Skin of body (tissue), 2 donors: ENCODE measurements around a stretch of chr7.

DNA sequence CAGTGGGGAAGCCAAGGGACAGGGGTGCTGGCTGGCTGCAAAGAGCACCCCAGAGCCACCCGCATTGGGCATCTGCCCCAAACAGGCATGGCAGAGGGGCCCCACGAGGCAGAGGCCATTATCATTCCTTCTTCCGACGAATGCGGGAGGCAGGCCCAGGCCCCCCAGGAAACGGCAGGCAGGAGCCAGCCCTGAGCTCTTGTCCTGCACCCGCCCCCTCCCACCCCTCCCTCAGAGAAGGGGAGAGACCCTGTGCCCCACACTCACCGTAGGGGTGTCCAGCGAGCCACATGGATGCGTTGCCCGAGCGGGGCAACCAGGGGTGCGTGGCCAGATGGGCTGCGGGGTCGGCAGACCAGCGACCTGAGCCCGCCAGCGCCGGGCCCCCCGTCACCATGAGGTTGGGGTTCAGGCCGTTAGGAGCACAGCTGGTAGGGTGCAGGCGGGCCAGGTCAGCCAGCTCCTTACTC is 46.5 kb downstream of the TNRC18 start:
- RAMPAGE, long total RNA: no peak

DNA sequence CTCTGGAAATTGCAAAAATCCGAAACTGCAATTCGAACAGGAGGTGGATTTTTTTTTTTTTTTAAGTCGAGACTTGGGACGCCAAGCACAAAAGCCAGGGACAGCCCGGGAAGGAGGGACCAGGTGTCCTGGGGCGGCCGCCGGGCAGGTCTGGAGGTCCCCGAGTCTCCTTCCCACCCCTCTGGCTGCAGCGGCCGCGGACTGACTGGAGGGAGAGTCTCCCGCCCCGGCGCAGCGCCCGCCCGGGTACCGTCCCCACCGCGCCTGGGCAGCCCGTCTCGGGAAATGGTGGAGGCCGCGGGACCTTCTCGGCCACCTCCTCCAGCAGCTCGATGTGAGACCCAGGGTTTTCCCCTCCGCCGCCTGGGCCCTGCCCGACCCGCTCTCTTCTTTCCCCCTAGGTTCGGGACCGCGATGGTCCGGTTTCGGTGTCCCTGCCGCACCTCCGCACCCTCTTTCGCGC is 3.7 kb downstream of the TNRC18 start:
- RAMPAGE, long total RNA: no peak

- RAMPAGE, long total RNA: no peak
Measured at GRCh38 chr7:5591366-5591960, 1.2 kb upstream of the FSCN1 start.

DNA sequence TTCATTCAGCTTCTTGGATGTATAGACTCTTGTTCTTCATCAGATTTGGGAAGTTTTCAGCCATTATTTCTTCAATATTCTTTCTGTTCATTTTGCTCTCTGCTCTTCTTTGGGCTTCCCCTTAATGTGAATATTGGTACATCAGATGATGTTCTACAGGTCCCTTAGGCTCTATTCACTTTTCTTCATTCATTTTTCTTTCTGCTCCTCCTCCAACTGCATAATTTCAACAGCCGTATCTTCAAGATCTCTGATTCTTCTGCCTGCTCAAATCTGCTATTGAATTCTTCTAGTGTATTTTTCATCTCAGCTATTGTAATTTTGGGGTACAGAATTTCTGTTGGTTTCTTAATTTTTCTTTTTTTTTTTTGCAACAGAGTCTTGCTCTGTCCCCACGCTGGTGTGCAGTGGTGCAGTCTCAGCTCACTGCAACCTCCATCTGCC is 52.6 kb downstream of the FSCN1 start:
- RAMPAGE, long total RNA: no peak

GRCh38 chr7:5670012-5671230 is 77.8 kb downstream of the FSCN1 start:
- RAMPAGE, long total RNA: no peak

DNA sequence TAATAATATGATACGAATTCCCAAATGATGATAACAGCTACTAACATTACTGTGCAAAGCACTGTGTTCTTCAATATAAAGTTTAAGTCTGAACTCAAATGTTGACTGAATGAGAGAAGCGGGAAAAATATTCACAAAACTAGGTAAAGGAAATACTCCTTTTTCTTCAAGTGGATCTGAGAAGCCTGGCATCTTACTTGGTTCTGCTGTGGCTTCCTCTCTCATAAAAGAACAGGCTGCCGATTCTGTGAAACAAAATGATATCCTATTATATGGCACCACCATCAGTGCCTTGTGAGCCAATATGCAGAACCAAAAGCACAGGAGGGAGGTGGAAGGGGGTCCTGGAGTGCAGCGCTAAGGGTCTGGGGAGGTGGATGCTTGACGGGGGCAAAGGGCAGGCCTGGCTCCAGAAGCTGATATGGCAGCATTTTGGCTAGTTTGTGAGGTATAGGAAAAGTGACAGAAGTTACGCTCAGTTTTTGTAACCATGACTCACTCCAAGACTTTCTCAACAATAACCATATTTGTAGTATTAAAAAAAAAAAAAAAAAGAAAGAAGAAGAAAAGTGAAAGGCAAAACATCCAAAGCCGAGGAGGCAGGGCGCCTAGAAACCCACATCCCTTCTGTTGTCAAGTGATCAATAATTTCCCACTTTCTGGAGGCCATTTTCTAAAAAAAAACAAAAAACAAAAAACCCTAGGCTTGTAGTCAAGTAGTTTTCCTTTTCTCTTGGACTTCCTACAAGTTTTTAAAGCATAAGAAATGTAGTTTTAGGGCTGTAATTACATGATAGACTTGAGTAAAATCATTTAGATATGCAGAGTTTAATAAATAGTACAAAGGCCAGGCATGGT is 92.4 kb downstream of the RNF216 start:
- RAMPAGE, long total RNA: no peak

- RAMPAGE, long total RNA: no peak
Measured at GRCh38 chr7:5691670-5691884, 89.9 kb downstream of the RNF216 start.

- RAMPAGE, long total RNA: no peak
Measured at GRCh38 chr7:5831034-5831833, 49.4 kb upstream of the OCM start.

GRCh38 chr7:6393184-6394222 is 19.2 kb downstream of the RAC1 start:
- RAMPAGE, long total RNA: no peak

GRCh38 chr7:6436119-6436903 is 11.4 kb downstream of the DAGLB start:
- RAMPAGE, long total RNA: no peak

GRCh38 chr7:6611588-6611842 is 3.9 kb upstream of the ZNF853 start:
- RAMPAGE, long total RNA: no peak

DNA sequence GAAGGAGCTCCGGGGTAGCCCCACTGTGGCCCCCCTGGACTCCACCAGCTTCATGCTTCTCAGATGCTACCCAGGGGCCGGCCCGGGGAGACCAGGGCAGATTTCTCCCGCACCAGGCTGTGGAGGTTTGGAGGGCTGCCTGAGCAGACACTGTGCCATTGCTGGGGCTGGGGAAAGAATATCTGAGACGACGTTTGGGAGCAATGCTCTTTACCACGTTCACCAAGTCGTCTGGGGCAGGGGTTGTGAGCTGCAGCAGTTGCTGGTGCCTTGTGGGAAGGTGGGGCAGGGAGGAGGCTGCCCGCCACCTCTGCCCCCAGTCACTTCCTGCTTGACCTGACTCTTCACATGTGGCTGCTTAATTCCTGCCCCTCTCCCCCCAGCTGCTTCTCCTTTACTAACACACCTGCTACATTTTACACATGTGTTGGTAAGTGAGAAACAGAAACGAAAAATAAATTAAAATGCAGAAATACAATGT is 8.4 kb downstream of the ZNF853 start:
- RAMPAGE, long total RNA: no peak

GRCh38 chr7:6642122-6642550 is 5.0 kb downstream of the ZNF316 start:
- RAMPAGE, long total RNA: no peak

- RAMPAGE, long total RNA: no peak
Measured at GRCh38 chr7:6642551-6643643, 5.8 kb downstream of the ZNF316 start.

DNA sequence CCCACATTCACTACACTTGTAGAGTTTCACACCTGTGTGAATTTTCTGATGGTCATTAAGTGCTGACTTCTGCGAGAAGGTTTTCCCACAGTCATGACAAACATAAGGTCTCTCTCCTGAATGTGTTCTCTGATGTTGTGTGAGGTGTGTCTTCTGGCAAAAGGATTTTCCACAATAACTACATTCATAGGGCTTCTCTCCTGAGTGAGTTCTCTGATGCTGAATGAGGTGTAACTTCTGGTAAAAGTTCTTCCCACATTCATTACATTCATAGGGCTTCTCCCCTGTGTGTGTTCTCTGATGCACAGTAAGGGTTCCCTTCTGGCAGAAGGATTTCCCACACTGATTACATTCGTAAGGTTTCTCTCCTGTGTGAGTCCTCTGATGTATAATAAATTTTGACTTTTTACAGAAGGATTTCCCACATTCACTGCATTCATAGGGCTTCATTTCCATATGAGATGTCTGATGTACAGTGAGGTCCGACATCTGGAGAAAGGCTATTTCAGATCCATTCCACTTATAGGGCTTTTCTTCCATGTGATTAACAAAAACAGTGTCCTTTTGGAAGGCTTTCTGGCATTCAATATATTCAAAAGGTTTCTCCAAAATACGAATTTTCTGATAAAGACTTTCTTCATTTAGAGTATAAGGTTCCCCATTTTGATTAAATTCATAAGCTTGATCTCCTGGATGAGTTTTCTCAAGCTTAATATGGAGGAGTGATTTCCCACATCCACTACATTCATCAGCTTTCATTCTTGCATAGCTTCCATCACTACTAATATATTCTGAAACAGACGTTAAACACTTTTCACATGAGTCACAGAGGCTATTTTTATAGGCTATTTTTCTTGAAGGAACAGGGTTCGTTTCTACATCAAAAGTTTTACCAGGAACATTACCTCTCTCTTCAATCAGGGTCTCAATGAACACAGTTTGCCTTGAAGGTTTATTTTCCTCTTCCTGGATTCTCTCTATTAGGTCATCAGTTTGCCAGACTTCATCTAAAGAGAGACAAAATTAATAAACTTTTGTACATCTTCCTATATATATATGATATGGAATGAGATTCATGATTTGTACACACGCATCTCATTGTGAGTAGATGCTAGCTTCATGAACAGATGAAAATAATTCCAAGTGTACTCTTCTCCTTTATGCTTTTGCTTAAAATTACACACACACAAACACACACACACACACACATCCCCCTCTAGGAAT is 14.6 kb downstream of the ZNF12 start:
- RAMPAGE, long total RNA: no peak

DNA sequence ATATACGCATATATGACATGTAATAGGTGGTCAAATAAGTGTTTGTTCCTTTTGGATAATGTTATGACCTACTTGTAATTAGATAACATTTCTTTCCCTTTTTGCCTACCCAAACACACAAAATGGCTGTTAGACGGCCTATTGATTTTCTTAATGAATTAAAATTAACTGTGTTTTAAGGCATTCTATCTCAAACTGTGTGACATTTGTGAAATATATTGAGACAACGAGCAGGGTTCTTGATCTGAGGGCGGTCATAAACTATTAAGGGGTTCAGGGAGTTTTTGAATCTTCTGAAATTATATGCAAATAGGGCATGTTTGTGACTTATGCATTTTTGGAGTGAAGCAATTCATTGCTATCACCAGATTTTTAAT is 23.6 kb upstream of the C1GALT1 start:
- RAMPAGE, long total RNA: no peak

- RAMPAGE, long total RNA: no peak
Measured at GRCh38 chr7:7238323-7239114, 56.2 kb downstream of the C1GALT1 start.

DNA sequence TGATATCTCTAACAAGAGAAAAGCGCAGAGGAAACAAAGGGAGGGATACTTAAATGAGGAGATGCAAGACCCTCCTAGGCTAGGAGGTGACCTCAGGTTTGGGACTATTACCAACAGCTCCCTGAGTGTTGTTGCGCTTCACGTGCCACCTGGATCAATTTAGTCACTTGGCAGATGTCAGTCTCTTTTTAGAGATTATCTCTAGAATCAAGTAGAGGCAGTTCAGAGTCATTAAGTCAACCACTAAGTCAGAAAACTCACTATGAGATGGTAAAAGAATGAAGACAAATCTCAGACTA is 128.4 kb downstream of the C1GALT1 start:
- RAMPAGE, long total RNA: no peak

GRCh38 chr7:7432342-7432890 is 103.3 kb downstream of the COL28A1 start:
- RAMPAGE, long total RNA: no peak

DNA sequence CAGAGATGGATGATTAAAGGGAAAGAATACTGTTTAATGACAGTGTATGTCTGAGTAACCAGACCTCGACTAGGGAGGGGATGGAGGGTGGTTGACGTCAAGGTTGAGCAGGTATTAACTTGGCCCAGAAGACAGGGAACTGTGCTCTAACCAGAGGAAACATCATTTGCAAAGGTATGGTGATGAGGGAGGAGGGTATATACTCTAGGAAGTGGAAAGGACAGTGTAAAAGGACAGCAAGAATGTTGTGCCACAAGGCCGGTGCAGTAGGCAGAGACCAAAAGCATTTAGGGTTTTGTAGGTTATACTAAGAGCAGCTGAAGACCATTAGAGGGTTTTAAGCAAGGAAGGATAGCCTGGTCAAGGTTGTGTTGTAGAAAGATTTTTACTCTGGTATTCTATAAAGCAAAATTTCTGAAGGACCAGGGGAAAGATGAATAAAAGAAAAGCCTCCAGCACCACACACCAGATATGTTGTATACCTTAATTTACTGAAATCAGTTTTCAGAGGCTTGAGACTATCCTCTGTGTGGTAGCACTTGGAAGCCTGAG is 3.1 kb downstream of the MIOS start:
- RAMPAGE, long total RNA: no peak